Hair follicle dermal papilla cell (primary cell): ENCODE measurements around the gene NUP35.

- CAGE, long polyA plus RNA = no peak
Measured at GRCh38 chr2:181014712-181015187, 34.3 kb downstream of the UBE2E3 start.

GRCh38 chr2:181016670-181017175 is 36.3 kb downstream of the UBE2E3 start:
- CAGE, long polyA plus RNA = no peak

DNA sequence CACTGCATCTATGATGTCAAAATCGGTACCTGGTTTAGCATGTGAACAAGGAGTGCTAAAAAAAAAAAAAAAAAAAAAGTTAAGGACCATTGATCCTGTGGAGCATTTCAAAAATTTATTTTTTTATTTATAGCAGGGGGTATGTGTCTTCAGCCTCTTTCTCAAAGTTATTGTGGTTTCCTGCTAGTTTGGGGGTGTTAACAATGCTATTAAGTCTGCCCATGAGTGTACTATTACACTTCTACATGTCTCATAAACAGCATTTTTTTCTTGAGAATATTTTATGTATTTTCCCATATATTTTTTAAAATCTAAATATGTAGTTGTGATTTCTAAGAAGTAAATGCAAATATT is 63.0 kb upstream of the ITGA4 start:
- CAGE, long polyA plus RNA = no peak

GRCh38 chr2:181411039-181411551 is 46.1 kb upstream of the ITGA4 start:
- CAGE, long polyA plus RNA = no peak

DNA sequence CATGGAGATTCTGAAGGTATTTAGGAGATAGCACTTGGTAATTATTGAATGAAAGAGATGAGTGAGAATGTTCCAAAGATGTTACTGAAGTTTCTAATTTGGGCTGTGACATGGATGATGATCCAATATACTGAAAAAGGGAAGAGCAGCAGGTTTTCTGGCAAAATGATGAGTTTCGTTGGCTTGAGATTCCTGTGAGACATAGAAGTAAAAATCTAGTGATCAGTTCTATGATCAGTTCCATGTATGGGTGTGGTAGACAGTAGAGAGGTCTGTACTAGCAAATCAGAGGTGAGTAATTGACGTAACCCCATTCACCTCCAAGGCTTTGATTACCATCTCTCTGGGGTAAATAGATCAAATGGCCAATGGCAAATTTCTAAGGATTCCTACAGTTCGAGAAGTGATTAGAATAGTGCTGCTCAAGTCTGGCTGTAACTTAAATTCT is 6.3 kb downstream of the ITGA4 start:
- CAGE, long polyA plus RNA = no peak

- CAGE, long polyA plus RNA = no peak
Measured at GRCh38 chr2:181728782-181729056, 48.4 kb upstream of the NEUROD1 start.

DNA sequence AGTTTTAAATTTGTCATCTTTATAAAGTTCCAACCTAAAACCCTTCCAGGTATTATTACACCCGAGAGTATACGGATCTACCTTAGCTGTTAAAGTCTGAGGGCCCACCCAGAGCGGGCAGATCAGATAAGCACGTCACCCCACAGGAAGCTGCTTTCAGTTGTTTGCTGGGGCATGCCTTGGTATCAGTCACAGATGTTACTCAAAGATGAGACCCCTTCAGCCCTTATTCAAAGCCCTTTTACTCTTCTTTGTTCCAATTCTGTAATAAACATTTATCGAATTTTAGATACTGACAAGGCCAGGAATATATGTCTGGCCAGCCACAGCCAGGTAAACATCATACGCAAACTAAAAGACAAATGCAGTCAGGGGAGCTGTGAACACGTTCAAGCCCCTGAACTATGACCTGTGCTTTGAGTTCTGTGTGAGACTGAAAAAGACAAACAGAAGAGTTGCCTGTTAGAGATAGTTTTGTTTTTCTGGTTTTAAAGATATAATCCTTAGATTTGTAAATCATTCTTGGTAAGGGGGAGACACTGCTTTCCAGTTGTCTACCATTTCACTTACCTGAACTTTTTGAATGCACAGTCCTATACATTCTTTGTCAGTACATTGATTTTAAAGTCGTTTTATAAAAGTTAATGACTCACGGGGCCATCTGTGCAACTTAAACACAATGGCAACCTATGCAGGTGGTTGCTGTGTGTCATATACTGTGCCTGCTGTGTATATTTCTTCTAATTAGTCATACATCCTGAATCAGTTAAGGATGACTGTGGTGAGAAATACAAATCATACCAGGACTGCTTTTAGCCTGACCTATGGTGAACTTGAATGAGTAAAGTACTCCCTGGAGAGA is 100.6 kb upstream of the ITPRID2 start:
- CAGE, long polyA plus RNA = no peak

GRCh38 chr2:181876403-181877221 is 14.9 kb upstream of the ITPRID2 start:
- CAGE, long polyA plus RNA = no peak

DNA sequence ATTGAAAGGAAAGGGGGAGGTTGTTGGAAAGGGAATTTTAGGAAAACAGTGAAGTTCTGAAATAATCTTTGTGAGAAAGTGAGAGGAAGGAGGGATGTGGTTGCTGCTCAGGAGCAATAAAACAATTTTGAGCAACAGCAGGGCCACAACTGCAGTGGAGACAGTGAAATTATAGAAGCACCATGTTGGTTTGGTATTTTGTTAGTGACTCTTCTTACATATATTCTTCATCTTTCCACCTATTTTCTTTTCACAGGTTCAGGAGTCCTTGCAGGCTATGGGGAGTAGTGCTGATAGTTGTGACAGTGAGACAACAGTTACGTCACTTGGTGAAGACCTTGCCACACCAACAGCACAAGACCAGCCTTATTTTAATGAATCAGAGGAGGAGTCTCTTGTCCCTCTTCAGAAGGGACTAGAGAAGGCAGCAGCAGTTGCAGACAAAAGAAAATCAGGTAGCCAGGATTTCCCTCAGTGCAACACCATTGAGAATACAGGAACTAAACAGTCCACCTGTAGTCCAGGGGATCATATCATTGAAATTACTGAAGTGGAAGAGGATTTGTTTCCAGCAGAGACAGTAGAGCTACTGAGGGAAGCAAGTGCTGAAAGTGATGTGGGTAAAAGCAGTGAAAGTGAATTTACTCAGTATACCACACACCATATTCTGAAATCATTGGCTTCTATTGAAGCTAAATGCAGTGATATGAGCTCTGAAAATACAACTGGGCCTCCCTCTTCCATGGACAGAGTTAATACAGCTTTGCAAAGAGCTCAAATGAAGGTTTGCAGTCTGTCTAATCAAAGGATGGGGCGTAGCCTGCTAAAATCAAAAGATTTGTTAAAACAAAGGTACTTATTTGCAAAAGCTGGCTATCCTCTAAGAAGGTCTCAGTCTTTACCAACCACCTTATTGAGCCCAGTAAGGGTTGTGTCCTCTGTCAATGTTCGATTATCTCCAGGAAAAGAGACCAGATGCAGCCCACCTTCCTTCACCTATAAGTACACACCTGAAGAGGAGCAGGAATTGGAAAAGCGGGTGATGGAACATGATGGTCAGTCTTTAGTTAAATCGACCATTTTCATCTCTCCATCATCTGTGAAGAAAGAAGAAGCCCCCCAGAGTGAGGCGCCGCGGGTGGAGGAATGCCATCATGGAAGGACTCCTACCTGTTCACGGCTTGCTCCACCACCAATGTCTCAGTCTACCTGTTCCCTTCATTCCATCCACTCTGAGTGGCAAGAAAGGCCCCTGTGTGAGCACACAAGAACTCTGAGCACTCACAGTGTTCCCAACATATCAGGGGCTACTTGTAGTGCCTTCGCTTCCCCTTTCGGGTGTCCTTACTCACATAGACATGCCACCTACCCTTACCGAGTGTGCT is 23.9 kb downstream of the ITPRID2 start:
- CAGE, long polyA plus RNA = no peak

DNA sequence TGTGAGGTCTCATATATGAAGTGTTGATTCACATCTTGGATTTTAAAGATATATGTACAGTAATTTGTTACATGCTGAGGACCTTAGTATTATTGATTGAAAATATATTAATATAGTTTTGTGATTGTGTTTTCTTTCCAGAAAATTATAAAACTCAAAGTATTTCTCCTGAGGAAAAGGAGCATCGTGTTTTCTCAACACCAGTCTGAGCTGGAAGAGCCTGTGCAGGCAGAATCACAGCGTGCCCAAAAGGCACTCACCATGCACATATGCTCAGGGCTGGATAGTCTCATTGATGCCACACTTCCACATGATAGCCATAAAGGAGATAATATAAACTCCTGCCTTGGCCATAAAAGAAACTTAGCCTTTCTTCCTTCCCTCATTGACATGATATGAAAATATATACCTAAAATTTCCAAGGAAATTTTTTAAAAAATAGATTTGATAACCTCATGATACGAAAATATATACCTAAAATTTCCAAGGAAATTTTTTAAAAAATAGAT is 4.0 kb downstream of the PDE1A start:
- CAGE, long polyA plus RNA = no peak

DNA sequence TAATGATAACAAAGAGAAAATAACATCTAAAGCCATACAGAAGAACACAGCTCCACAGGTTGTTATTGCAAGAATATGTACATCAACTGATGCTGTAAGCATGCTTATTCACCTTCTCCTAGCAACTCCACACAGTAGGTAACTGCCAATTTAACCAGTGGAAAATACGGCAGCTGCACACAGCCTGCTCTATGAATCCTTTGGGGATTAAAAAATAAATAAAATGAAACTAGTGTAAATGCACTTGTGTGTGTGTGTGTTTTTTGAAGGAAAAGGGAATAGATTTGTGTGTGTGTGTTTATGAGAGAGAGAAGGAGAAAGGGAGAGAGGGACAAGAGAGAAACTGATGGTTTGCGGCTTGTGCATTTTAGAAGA is 96.1 kb upstream of the PDE1A start:
- CAGE, long polyA plus RNA = no peak

GRCh38 chr2:182716715-182717241 is 721 bp downstream of the DNAJC10 start:
- CAGE, long polyA plus RNA = no peak

DNA sequence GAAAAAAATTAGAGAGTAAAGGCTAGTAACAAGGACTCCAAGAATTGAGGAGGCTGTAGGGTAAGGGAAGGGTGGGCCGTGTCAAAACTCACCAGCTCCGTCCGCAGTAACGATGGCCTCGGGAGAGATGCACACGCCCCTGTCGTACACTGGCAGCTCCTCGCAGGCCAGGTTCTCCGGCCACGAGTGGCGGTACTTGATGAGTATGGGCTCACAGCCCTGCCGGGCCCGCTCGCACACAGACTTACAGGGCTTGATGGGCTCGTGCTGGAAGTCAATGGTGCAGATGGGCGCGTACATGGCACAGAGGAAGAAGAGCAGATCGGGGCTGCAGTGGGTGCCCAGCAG is 480 bp downstream of the FRZB start:
- CAGE, long polyA plus RNA = no peak

GRCh38 chr2:182912825-182913233 is 46.4 kb upstream of the FRZB start:
- CAGE, long polyA plus RNA = no peak

GRCh38 chr2:182913234-182913568 is 46.8 kb upstream of the FRZB start:
- CAGE, long polyA plus RNA = no peak

GRCh38 chr2:183124095-183125358 is at the start of gene NUP35:
Gene NUP35 (plus strand): TSS chr2:183124443.
- CAGE, long polyA plus RNA = no peak

GRCh38 chr2:184597357-184598038 is 831 bp upstream of the ZNF804A start:
- CAGE, long polyA plus RNA = no peak

GRCh38 chr2:185289971-185290600 is 448.5 kb upstream of the FSIP2 start:
- CAGE, long polyA plus RNA = no peak

DNA sequence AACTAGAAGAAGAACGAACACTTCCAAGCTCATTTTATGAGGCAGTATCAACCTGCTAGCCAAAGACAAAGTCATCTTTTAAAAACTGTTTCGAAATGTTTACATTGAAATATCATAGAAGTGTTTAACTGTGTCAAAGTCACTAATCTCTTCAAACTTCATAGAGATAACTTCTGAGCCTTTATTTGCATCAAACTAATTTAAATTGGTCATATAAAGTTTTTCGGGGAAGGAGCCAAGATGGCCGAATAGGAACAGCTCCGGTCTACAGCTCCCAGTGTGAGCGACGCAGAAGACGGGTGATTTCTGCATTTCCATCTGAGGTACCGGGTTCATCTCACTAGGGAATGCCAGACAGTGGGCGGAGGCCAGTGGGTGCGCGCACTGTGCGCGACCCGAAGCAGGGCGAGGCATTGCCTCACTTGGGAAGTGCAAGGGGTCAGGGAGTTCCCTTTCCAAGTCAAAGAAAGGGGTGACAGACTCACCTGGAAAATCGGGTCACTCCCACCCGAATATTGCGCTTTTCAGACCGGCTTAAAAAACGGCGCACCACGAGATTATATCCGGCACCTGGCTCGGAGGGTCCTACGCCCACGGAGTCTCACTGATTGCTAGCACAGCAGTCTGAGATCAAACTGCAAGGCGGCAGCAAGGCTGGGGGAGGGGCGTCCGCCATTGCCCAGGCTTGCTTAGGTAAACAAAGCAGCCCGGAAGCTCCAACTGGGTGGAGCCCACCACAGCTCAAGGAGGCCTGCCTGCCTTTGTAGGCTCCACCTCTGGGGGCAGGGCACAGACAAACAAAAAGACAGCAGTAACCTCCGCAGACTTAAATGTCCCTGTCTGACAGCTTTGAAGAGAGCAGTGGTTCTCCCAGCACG is 126.0 kb downstream of the FSIP2 start:
- CAGE, long polyA plus RNA = no peak

- CAGE, long polyA plus RNA = no peak
Measured at GRCh38 chr2:186646475-186646952, 47.3 kb upstream of the FAM171B start.